Colon Carcinoma Metastatic in the Brain (tissue), 2 donors: ENCODE data around the gene GUCY1A1.

- PRO-cap, 2 experiments, result no peak in any of the 2 experiments
These were observed 14.3 kb upstream of the FGG start for GRCh38 chr4:154626695-154627227.

DNA sequence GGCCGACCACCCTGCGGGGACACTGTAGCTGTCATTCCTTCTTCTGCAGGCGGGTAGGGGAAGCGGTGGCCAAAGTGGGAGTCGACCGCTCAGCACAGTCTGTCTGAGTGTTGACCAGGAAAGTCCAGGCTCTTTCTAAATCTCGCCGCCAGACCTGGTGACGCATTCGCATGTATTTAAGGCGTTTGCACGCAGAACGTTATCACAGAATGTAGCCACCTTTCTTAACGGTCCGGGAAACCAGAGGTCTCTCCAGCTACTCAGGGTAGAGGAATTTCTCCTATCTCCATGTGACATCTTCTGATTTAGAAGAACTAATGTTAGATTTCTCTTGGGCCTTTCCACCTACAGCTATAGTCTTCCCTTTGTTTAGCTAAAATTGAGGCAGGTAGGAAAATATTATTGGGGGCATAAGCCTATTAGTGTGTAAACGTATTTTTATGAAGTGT lies 3.1 kb upstream of the LRAT start:
- PRO-cap, 2 experiments, result no peak in any of the 2 experiments

DNA sequence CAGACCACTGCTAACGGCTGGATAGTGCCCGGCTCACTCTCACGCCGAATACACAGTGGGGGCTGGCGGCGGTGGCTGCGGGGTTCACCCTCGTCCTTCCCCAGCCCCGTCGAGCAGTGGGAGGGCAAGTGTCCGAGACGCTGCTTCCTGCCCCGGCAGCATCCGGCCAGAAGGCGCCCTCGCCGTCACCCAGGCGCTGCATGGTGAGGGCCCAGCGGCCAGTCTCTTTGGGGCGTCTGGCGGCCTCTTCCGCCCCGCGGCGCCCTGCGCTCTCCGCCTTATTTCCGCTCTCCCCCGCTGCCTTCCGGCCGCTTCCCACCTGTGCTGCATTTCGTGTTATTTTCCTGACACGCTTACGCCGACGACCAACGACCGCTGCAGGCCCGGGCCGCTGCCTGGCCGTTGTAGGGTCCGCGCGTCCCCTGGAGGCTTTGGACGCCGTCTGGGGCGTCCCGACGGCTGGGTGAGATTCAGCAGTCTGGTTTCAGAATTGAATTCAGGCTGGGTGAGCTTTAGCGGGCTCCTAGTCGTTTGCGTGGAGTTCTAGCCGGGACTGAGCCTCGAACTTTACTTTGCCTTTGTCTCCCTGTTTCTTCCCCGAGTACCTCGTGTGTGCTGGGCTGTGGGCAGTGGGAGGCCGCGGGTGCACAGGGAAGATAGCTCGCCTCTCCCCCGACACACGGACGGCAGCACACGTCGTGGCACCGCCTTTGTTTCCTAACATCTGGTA lies 563 bp downstream of the RBM46 start:
- PRO-cap, 2 experiments, result no peak in any of the 2 experiments

- PRO-cap, 2 experiments, result no peak in any of the 2 experiments
These were observed at the start of gene GUCY1A1 for GRCh38 chr4:155666630-155667503. GUCY1A1 (plus strand) TSS chr4:155666848.

- PRO-cap, 2 experiments, result no peak in any of the 2 experiments
These were observed 17.9 kb upstream of the ASIC5 start for GRCh38 chr4:155883957-155884474.

- PRO-cap, 2 experiments, result no peak in any of the 2 experiments
These were observed 209.1 kb downstream of the PDGFC start for GRCh38 chr4:156762222-156763252.

- PRO-cap, 2 experiments, result no peak in any of the 2 experiments
These were observed 134.1 kb downstream of the PDGFC start for GRCh38 chr4:156837501-156837887.

DNA sequence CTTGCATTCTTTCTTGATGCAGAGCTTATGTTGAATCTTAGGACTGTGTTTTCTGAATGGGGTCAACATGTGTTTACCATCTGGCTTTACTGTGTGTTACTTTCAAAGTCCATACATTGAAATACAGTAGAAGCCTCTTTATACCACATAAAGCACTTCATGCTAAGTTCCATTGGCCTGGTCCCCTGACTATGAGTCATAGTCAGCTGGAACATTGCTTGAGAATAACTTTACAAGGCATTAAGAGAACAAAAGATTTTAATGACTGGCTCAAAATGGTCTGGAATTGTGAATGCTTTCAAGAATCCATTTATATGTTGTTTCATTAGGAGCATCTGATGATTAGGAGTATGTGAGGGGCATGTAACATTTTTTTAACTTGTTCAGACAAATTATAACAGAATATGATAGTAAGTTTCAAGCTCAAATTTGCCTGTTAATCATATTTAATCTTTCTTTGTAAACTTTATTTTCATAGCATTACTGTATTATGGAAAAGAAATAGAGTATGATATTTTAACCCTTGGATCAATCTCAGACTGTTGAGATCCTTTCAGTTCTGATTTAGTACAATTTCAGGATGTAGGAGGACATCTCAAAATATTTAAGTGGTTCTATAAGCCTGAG lies 152.4 kb downstream of the GASK1B start:
- PRO-cap, 2 experiments, result no peak in any of the 2 experiments

DNA sequence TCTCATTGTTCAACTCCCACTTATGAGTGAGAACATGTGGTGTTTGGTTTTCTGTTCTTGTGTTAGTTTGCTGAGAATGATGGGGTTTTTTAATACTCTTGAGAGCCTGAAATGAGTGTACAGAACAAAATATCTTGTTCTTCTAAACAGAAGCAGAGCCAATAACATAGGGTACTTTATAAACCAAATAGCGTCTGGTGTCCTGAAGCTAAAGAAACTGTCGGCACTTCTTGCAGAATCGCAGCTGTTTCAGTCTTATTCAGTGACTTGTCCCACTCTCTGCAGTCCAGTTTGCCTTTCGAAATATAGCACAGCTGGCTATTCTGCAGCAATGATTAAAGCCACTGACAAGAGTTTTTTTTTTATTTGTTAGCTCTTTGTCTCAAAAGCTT lies 52.1 kb downstream of the GASK1B start:
- PRO-cap, 2 experiments, result no peak in any of the 2 experiments

GRCh38 chr4:158167411-158168031 lies 5.3 kb downstream of the GASK1B start:
- PRO-cap, 2 experiments, result no peak in any of the 2 experiments

DNA sequence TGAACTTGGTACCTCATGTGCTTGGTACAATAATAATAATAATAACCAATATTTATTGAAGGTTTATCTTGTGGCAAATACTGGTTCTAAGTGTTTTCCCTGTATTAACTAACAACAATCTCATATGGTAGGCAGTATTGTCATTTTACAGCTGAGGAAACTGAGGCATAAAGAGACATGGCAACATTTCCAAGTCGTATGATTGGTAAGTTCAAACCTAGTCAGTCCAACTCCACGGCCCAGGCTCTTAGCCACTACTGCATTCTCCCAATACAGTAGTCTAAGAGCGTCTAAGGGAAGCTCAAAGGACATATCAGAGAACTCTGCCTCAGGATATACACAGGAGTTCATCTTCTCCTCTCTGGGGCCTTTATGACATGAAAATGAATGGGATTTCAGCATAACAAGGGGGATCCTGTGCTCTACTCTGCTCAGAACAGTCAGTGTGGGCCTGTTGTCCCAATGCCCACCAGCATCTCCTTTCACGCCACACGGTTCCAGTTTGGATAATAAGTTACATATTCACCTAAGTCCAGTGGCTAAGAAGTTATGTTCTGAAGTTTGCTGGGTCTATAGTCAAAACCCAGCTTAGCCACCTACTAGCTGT lies 4.3 kb downstream of the GASK1B start:
- PRO-cap, 2 experiments, result no peak in any of the 2 experiments

GRCh38 chr4:158193736-158194321 lies 16.5 kb upstream of the TMEM144 start:
- PRO-cap, 2 experiments, result no peak in any of the 2 experiments

- PRO-cap, 2 experiments, result no peak in any of the 2 experiments
These were observed 1.8 kb downstream of the RXFP1 start for GRCh38 chr4:158523253-158524049.

DNA sequence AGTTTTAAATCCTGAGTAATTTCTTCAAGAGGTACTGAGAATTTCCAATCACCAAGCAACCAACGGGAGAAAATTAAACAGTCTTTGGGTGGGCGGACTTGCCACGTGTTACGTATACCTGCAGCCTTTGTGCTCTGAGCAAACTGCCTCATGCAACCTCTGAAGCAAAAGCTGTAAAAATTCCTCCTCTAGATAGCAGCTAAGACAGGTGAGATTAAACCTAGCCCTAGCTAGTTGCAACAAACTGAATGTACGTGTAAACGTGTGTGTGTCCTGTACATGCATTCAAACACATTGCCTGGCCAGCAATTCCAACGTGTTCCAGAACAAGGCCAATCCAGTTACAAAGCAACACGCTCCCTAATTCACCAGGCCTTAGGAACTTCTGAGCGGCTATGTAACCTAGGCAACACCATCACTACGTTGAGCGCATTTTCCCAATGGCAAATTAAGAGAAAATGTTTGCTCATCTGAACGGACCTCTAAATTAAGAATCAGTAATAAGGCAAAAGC lies 907 bp downstream of the PPID start:
- PRO-cap, 2 experiments, result no peak in any of the 2 experiments

DNA sequence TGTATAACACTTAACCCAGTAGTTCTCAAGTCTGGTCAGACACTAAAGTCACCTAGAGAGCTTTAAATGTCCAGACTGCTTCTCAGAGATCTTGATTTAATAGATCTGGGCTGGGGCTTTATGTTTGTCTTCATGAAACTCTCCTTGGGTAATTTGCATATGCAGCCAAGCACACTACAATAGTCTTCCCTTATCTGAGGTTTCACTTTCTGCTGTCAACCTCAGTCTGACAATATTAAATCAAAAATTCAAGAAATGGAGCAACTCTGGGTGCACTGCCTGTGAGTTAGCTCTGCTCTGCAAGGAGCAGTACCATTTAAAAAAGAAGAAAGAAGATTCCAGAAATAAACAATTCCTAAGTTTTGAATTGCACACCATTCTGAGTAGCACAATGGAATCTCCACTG lies 9.2 kb downstream of the FNIP2 start:
- PRO-cap, 2 experiments, result no peak in any of the 2 experiments

GRCh38 chr4:158795466-158796299 lies 26.9 kb downstream of the FNIP2 start:
- PRO-cap, 2 experiments, result no peak in any of the 2 experiments

- PRO-cap, 2 experiments, result no peak in any of the 2 experiments
These were observed 38.9 kb downstream of the FNIP2 start for GRCh38 chr4:158807614-158808182.

GRCh38 chr4:158820163-158820981 lies 51.5 kb downstream of the FNIP2 start:
- PRO-cap, 2 experiments, result no peak in any of the 2 experiments

- PRO-cap, 2 experiments, result no peak in any of the 2 experiments
These were observed 122.6 kb downstream of the FNIP2 start for GRCh38 chr4:158891236-158891937.

- PRO-cap, 2 experiments, result no peak in any of the 2 experiments
These were observed 48.4 kb downstream of the RAPGEF2 start for GRCh38 chr4:159150985-159151964.